Right ventricle myocardium (tissue), 1 donor: ENCODE measurements around a stretch of chr13.

- PRO-cap, 2 experiments: no peak in any of the 2 experiments
Observed at GRCh38 chr13:27607103-27607607, 13.2 kb downstream of the LNX2 start.

GRCh38 chr13:27613588-27614091 is 6.7 kb downstream of the LNX2 start:
- PRO-cap, 2 experiments: no peak in any of the 2 experiments

- PRO-cap, 2 experiments: no peak in any of the 2 experiments
Observed at GRCh38 chr13:27744802-27745371, 47.4 kb upstream of the GSX1 start.

- PRO-cap, 2 experiments: no peak in any of the 2 experiments
Observed at GRCh38 chr13:27868784-27869137, 51.0 kb upstream of the PDX1 start.

DNA sequence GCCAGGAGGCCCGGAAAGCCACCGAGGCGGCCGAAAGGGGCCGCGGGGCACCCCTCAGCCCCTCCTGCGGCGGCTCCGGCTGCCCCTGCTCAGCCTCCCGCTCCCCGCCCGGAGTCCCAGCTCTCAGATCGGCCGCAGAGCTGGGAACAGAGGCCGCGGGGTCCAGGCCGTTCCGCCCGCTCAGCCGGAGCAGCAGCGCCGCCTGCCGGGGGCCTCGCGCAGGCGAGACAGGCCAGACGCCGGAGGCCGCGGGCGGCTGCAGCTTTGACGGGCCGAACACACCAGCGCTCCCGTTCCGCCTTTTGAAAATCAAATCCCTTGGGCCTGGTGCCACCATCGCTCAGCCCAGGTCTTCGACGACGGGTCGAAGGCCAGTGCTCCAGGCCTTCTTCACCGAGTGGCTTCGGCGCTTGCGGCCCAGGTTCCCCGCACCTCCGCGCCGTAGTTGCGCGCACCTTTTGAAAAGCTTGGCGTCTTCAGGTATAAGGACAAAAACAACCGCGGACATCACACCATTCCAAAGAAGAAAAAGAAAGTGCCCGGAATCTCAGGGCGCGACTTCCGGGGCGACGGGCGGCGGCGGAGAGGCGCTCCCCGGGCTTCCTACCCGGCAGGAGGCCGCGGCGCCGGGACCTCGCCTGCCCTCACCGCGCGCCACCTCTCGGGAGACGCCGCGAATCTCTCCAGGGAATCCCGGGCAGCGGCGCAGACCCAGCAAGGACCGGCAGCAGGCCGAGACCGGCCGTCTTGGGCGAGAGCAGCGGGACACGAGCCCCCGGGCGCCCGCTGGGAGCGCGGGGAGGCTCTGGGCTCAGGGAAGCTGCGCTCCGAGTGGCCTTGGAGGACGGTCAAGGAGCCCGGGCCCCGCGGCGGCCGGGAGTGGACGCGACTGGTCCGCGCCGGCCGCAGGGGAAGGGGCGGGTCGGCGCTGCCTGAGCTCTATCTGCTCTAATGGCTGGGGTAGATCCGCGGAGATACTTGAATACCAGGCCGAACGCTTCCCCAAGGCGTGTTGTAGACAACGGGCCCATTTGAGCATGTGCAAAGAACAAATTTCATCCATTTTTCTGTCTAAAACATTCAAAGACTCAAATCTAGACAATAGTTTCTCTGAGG is 14.9 kb downstream of the CDX2 start:
- PRO-cap, 2 experiments: peak in 1 of 2 experiments; most common plus-strand start position 242 of the sequence (in 1)

GRCh38 chr13:27977785-27978933 is 9.0 kb upstream of the CDX2 start:
- PRO-cap, 2 experiments: no peak in any of the 2 experiments

GRCh38 chr13:28047839-28048100 is 52.6 kb downstream of the FLT3 start:
- PRO-cap, 2 experiments: no peak in any of the 2 experiments

- PRO-cap, 2 experiments: no peak in any of the 2 experiments
Observed at GRCh38 chr13:28396885-28397456, 98.0 kb downstream of the FLT1 start.

DNA sequence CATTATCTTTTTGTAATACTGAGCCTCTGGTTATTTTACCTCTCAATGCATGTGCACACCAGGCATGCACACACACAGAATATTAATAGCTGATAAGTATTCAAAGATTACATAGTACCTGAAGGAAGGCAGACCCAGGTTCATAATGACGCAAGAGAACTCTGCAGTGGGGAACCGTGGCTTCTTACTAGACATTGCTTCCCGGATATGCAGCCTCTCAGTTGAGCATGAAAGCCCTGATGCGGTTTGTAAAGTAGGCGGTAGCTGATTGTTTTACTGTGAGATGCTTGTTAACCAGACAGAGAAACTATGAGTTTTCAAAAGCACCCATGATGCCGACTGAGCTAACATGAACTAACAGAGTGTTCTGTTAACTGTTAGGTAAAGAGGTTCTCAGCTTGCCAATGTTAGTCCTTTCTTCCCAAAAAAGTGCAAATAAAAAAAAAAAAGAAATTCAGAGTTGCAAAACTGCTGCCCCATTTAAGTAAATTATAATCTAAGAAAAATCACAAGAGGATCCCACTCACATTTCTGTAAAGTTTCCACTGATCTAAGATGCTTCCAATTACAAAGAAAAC is 2.3 kb downstream of the FLT1 start:
- PRO-cap, 2 experiments: no peak in any of the 2 experiments

- PRO-cap, 2 experiments: peak in 1 of 2 experiments; most common minus-strand start chr13:28505585 (in 1)
Observed at GRCh38 chr13:28505385-28506039, 10.6 kb upstream of the FLT1 start.

GRCh38 chr13:28531939-28532363 is 37.0 kb upstream of the FLT1 start:
- PRO-cap, 2 experiments: no peak in any of the 2 experiments

DNA sequence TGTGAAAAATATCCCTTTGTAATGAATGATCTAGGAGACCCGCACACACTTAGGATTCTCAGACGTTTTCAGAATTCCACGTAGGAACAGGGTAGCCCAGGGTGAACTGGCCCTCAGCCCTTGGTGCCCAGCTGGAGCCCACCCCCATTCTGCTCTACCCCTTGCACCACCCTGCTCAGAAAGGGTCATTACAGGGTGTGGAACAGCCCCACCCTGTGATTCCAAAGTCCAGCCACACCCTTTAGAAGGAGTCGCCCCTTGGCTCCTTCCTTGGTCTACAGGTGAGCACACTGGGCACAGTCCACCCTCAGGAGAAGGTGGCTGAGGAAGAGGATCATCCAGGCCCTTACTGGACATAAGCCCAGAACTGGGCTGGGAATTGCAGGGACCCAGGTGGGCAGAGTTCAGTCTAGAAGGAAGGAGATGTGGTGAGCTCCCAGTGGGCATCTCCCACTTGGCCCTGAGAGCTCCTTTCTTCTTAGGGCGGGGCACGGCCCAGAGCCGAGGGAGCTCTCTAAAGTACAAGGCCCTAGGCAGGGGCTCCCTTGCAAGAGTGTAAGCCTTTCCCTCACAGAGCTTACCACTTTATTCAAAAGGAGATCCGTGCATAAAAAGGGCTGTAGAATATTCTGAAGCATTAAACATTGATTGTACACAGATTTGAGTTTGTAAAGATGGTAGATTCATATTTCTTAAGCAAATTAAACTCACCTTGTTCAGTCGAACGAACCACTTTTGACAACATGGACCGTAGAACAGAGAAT is 8.5 kb downstream of the SLC46A3 start:
- PRO-cap, 2 experiments: no peak in any of the 2 experiments

DNA sequence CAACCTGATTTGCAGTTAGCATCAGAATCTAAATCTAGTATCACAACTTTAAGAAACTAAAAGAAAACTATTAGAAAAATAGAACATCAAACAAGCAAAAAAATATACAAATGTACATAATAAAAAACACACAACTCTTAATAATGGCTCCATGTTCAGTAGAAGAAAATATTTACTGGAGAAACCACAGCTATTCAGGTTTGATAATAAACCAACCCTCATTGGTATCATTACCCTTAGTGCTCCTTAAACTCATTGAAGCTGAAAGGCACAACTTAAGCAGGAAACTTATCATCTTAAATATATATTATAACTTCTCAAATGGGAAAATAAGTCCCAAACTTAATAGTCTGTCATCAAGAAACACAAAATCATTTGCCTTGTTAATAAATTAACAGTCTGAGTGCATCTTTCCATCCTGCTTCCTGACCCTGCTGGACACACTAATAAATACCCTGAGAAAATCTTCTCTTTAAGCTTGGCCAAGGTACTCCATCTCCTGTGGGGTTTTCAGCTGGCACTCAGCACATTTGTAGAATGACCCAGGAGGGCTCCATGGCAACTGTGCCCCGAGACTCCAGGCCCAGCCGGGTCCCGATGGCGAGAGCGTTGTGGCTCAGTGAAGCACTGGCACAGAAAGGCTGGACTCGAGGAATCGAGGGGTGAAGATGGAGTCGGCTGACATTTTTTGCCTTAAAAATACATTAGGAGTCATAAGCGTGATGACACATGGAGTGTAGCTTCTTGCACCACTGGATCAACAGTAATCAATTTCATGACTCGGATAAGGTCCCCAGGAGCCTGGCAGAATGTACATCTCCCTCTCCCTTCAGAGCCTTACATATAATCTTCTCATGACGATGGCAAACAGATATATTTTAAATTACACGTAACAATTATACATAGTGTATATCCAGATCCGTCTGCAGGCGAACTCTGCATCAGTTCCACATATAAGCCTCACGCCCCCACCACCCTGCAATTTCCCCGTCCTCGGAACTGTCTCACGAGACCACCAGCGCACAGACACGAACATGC is 85.5 kb downstream of the SLC7A1 start:
- PRO-cap, 2 experiments: no peak in any of the 2 experiments

- PRO-cap, 2 experiments: no peak in any of the 2 experiments
Observed at GRCh38 chr13:29743010-29743577, 107.3 kb downstream of the UBL3 start.

DNA sequence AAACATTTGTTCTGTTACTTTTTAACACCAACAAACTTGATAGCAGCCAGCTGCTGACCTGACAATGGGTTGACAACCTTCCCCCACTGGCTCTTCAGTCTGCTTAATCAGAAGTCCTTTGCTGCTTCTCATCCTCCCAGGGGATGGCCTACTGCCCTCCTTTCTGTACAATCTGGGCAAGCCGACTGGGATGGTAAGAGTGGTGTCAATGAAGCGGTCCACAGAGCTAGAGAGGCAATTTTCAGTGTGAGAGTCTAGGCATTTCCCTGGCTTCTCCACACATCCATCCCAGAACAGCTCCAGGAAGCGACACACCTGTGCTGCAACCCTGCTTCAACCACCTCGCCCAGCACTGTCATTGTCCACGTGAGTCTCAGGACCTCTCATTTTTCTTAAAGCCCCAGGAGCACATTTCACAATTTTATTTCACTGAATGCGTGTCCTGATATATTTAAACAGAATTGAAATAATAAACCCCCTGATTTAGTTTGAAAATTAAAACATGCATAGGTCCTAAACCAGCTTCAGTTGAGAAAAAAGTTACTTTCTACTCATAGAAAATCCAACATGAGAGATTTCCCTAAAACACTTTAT is 15.5 kb upstream of the UBL3 start:
- PRO-cap, 2 experiments: no peak in any of the 2 experiments

DNA sequence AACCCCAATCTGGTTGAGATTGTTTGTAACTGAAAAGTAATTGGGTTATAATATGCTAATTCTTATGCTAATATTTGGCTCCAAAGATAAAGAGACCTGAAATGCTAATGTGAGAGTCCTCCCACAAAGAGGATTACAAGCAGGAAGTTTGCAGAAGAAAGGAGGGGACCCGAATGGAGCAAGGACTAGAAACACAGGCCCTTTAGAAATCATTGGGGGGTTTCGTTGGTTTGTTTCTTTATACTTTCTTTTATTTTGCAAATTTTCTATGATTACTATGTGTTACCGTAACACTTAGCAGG is 93.0 kb upstream of the UBL3 start:
- PRO-cap, 2 experiments: no peak in any of the 2 experiments

DNA sequence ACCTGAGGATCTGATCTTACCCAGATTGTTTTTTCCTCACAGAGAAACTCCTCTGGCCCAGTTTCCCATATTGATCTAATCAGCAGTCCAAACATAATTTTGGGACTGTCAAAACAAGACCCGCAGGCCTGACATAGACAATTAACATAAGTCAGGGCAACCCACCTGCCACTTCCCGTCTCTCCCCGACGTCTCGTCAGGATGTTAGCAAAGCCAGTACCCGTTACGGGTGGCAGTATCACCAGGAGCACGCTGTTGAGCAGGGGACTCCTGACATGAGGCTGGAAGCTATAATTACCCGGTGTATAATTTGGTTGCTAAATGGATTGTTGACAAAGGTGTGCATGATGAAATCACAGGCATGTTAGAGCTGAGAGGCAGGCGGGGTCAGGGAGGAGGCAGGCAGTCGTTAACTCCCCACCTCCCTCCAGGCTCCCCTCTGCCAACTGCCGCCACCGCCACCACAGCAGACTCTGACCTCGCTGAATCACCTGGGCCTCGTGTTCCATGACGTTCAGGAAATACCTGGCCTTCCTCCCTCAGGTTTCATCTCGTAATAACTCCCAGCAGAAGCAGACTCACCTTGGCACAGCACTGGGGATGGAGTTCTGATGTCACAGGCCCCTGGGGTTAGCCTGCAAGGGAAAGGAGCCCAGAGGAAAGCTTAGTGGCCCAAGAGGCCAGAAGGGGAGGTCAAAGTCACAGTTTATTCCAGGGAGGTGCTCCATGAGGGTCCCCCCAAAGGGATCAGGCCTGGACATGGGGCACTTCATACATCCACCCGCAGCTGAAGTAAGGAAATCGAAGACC is 198.5 kb downstream of the KATNAL1 start:
- PRO-cap, 2 experiments: no peak in any of the 2 experiments

DNA sequence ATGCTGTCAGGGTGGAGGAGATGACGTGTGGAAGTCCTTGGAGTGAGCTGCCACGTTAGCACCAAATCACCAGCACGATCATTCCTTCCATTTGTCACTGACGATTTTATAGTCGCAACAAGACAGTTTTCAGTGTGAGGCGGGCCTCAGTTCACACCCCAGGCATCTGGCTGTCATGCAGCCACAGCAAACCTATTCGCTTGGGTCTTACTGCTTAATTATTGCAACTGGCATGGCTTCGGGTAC is 158.8 kb downstream of the KATNAL1 start:
- PRO-cap, 2 experiments: no peak in any of the 2 experiments

DNA sequence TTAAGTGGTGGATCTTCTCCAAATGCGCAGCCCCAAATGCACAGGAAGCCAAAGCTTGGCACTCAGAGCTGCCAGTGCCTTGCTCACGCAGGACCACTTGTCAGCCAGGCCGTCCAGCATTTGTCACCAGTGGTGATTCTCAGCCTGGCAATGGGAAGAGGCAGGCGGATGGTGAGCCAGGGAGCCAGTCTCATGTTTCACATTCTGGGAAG is 158.5 kb downstream of the KATNAL1 start:
- PRO-cap, 2 experiments: no peak in any of the 2 experiments

- PRO-cap, 2 experiments: no peak in any of the 2 experiments
Observed at GRCh38 chr13:30615429-30616396, 2.0 kb upstream of the USPL1 start.